NB4 (cell line): Measurements from ENCODE around the gene ZCCHC14.

DNA sequence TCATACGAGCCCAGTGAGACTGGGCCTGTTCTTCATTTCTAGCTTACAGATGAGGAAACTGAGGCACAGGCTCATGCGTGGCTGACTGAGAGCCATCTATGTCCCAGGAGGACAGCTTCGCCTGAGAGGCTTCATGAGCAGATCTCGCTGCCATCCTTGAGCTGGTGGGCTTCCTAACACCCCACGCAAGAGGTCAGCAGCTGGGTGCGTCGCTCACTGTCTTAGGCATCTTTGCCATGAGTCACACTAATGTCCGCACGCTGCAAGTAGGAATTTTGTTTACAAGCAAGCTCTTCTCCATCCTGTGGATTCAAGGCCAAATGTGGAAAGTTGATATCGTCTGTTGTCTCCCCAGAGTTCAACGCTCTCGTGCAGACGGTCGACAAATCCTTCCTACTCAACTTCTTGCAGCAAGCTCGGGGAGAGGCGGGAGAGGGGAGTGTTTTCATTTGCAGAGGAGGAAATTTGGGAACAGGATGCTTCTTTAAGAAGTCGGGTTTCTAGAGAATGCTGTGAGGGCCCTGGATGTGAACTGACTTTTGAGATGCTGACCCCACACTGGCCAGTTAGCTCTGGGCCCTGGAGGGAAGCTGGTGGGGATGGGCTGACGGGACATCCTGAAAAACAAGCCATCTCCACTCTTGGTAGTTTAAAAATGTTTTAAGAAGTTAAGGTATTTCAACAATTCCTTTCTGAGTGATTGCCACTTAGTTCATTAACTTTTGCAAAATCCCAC lies 24.8 kb downstream of the IRF8 start:
- RRBS, result no CpG with 5 or more reads among the region's 18 CpGs

DNA sequence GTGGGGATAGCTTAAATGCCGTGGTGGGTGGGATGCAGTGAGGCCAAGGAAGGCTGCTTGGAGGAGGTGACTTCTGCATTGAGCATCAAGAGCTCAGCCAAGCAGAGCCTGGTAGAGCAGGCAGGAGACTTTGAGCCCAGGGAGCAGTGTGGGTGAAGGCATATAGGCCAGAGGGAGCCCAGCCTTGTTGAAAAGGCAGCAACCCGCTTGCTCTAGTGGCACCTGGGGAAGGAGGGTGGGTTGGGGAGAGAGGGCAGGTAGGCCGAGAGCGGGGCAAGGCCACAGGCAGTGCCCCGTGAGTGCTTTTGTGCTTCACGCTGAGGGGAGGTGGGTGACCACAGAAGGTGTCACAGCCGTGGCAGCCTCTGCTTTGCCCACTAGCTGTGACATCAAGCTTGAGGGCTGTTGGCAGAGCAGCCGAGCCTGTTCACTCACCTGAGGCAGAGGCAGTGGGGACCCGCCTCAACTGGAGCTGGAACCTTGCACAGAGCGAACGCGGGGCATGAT lies 56.0 kb downstream of the IRF8 start:
- RRBS, result no CpG with 5 or more reads among the region's 12 CpGs

GRCh38 chr16:86297443-86298025 lies 212.8 kb upstream of the FOXF1 start:
- RRBS, result 100% methylated on average over 3 of the region's 21 CpGs

- RRBS, result 98% methylated on average over 2 of the region's 10 CpGs
Measured at GRCh38 chr16:86382059-86382467, 128.3 kb upstream of the FOXF1 start.

- RRBS, result no CpG with 5 or more reads among the region's 12 CpGs
Measured at GRCh38 chr16:86396839-86397431, 113.4 kb upstream of the FOXF1 start.

DNA sequence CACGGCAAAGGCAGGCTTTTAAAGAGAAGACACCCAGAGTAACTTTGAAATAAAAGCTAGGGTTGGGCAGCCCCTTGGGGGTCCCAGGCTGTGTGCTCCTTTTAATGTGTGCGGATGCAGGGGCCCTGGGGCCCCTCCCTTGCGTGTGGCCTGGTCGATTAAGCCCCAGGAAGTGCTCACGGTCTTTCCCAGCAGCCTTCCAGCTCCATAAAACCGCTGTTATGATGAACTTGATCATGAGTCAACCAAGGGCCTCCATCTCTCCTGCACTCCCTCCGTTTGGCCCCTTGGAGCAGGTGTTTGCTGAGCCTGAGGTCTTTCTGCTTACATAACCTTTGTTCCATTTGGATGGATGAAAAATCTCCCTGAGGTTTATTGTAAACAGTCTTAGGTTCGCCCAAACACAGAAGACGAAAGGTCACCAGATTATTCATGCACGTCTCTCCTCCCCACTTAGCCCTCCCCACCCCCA lies 48.1 kb upstream of the FOXF1 start:
- RRBS, result no CpG with 5 or more reads among the region's 10 CpGs

- RRBS, result no CpG with 5 or more reads among the region's 37 CpGs
Measured at GRCh38 chr16:86516551-86517314, 6.4 kb downstream of the FOXF1 start.

DNA sequence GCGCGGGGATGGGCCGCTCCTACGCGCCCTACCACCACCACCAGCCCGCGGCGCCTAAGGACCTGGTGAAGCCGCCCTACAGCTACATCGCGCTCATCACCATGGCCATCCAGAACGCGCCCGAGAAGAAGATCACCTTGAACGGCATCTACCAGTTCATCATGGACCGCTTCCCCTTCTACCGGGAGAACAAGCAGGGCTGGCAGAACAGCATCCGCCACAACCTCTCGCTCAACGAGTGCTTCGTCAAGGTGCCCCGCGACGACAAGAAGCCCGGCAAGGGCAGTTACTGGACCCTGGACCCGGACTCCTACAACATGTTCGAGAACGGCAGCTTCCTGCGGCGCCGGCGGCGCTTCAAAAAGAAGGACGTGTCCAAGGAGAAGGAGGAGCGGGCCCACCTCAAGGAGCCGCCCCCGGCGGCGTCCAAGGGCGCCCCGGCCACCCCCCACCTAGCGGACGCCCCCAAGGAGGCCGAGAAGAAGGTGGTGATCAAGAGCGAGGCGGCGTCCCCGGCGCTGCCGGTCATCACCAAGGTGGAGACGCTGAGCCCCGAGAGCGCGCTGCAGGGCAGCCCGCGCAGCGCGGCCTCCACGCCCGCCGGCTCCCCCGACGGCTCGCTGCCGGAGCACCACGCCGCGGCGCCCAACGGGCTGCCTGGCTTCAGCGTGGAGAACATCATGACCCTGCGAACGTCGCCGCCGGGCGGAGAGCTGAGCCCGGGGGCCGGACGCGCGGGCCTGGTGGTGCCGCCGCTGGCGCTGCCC lies 1.0 kb downstream of the FOXC2 start:
- RRBS, result 54% methylated on average over 40 of the region's 85 CpGs

- RRBS, result no CpG with 5 or more reads among the region's 10 CpGs
Measured at GRCh38 chr16:86569934-86570285, 3.3 kb downstream of the FOXC2 start.

DNA sequence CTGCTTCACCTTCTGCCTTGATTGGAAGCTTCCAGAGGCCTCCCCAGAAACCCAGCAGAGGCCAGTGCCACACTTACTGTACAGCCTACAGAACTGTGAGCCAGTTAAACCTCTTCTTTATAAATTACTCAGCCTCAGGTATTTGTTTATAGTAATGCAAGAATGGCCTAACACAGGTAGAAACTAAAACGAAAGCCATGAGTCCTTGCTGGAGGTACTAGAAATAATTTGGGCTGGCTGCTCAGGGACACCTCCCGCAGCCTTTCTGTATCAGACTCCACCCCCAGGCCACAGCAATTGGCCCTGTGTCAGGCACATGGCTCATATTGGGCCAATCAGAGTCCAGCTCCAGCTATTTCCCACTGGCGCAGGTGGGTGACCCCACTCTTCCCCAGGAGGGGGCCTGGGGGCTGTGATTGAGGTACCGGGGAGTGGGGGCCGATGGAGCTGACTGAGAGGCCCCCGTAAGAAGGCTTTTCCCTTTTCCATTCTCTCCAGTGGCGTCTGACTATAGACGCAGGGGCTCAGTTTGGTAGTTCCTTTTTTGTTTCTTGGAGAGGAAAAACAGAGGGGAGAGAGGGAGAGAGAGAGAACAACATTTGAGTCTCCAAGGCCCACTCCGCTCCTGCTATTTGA lies 26.0 kb downstream of the FOXL1 start:
- RRBS, result no CpG with 5 or more reads among the region's 9 CpGs

- RRBS, result no CpG with 5 or more reads among the region's 3 CpGs
Measured at GRCh38 chr16:87201171-87201422, 116.1 kb downstream of the C16orf95 start.

GRCh38 chr16:87318127-87318637 lies 990 bp upstream of the C16orf95 start:
- RRBS, result no CpG with 5 or more reads among the region's 8 CpGs

GRCh38 chr16:87359956-87360592 lies 23.5 kb downstream of the FBXO31 start:
- RRBS, result no CpG with 5 or more reads among the region's 15 CpGs

DNA sequence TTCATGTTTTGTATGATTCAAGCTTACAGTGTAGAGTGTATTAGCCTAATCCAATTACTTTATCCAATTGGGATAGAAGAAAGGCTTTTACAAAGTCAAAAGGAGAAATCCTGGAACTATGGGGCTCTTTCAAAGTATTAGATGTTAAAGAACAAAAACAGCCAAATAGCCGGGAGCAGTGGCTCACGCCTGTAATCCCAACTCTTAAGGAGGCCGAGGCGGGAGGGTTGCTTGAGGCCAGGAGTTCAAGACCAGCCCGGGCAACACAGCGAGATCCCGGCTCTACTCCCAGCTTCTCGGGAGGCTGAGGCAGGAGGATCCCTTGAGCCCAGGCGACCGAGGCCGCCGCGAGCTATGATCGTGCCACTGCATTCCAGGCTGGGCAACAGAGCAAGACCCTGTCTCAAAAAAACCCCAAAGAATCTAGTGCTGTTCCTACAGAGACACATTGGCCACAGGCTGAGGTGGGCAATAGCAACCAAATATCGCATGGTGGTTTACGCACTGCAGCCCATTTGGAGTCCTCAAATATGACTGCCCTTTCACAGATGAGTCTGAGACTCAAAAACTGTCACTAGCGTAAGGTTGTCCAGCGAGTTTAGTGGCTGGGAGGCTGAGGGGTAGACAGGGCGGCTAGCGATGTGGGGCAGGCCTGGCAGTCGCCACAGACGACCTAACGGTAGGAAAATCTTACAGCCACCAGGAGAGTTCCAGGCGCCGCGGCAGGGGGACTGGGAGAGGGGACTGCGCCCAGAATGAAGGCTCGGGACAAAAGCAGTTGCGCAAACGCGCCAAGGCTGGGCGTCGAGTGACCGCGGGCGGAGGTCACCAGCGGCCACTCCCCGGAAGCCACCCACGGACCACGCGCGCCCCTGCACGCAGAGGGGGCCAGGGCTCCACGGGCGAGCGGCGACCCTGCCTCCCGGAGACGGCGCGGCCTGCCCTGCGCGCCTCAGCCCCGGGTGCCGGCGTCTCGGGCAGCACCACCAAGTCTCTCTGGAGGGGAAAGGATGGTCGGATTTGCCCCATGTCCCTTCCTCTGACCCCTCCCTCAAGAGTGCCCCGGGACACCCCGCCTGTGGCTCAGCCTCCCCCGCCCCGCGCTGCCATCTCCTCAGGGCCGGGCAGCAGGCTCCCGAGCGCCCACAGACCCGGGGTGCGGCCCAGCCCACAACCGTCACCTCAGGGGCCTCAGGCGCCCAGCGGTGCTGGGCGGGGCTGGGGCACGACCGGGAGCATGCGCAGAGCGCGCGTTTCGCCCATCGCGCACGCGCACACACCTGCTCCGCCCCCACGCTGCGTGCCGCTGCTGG lies 778 bp upstream of the MAP1LC3B start:
- RRBS, result under 1% methylated on average over 40 of the region's 87 CpGs

DNA sequence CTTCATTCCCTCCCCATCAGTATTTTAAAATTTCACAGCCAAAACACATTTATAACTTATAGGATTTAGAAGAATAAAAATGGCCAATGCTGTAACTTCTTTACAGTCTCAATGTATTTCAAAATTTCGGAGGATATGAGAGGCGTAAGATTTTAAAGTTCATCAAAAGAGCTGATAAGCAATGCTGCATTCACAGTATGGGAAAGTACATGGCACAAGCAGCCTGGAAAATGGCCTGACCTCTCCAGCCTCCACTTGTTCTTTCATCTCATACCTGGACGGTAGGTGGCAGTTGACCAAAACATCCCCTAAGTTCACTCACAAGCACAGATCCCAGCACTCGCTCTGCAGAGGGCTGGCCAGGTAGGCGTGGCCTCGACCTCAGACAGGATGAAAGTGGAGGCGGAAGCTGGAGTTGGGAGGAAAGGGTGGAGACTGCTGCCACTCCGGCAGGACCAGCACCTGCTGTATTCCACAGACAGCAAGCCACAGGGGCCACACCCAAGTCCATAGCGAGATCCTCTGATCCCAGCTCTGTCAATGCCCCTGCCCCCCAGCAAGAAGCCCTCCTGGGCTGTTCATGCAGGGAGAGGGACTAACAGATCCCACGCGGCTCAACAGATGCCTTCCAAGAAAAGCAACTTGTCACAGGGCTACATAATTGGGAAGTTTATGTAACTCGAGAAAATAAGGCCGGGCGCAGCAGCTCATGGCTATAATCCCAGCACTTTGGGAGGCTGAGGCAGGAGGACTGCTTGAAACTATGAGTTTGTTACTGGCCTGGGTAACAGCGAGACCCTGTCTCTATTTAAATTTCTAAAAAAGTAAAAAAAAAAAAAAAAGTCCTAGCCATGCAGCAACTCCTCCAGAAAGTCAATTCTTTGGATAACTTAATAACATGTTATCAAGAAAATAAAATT lies 31.3 kb downstream of the ZCCHC14 start:
- RRBS, result no CpG with 5 or more reads among the region's 15 CpGs

DNA sequence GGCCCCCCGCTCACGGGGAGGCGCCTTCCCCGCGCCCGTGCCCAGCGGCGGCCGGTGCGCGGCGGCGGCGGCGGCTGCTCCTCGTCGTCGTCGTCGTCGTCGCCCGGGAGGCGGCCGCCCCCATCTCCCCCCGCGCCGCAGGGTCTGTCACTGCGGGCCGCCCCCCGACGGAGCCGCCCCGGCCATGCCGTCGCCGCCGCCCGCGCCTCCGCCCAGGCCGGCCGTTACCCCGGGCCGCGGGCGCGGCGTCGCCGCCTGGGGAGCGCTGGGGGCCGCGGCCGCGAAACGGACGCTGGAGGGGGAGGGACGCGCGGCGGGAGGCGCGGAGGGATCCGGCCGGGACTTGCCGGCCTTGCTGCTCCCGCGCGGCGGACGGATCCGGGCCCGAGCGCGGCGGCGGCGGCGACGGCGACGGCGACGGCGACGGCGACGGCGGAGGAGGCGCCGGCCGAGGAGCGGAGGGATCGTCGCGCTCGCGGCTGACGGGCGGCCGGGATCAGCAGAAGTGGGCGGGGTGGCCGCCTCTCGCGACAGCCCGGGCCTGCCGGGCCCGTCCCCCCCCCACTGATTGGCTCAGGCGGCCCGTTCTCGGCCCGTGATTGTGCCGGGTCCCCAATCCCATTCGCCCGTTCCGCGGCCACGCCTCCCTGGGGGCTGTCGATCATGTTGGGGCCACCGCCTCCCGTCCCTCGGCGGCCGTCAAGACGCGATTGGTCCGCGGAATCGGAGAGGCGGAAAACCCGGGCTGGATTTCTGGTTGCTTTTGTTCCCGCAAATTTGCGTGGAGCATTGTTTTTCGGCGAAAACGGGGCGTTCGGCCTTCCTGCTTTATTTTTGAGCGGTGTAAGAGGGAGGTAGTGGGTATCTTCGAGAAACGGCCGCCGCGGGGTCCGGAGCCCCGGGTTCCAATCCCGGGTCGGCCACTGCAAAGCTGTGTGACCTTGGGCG lies at the start of gene ZCCHC14:
ZCCHC14 (minus strand) TSS at position 507 of the 948 bp plus-strand sequence.
- RRBS, result 1% methylated on average over 51 of the region's 150 CpGs

- RRBS, result no CpG with 5 or more reads among the region's 22 CpGs
Measured at GRCh38 chr16:87493648-87494264, 932 bp upstream of the ZCCHC14 start.

DNA sequence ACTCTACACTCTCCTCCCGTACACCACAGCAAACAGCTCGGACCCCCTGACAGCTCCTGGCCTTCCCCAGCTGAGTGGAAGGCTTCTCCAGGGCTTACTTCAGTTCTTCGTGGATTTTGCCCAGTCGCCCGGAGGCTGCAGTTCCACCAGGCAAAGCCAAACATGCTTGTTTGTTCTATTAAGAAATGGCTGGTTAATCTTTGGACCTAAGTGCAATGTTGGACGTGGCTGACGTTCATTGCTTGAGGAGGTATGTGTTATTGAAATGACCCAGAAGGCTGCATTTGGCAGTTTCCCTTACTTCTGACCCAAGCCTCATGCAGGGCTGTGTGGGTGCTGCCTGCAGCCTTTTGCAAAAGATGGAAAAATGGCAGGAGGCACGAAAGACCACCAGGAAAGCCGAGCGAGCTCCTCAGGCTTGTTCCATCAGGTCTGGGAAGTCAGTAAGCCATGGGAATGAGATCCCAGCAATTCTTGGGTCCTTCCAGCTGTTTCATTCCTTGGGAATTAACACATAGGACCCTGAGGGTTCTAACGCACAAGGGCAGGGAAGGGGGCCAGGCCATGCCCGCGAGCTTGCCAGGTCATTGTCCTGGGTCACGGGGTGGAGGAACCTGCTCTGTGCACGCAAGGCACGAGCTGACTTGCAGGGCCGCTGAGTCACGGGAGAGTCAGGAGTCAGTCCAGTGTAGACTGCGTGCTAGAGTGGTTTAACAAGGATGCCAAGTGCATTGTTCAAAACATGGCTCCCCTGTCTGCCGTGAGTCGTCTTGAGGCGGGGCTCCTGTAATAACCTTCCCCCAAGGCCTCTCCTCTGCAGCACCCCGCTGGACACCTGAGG lies 24.0 kb upstream of the KLHDC4 start:
- RRBS, result no CpG with 5 or more reads among the region's 23 CpGs

GRCh38 chr16:87790476-87791175 lies 24.8 kb upstream of the KLHDC4 start:
- RRBS, result no CpG with 5 or more reads among the region's 15 CpGs

GRCh38 chr16:87834084-87835209 lies 34.9 kb downstream of the SLC7A5 start:
- RRBS, result no CpG with 5 or more reads among the region's 42 CpGs